M059J (cell line): ENCODE measurements around the gene TRIM69.

- RAMPAGE, long total RNA = no peak
Measured at GRCh38 chr15:43773867-43775131, 2.5 kb downstream of the ELL3 start.

- RAMPAGE, long total RNA = no peak
Measured at GRCh38 chr15:43792420-43792968, 374 bp downstream of the SERF2 start.

- RAMPAGE, long total RNA = no peak
Measured at GRCh38 chr15:43796607-43797403, 3.2 kb downstream of the SERINC4 start.

DNA sequence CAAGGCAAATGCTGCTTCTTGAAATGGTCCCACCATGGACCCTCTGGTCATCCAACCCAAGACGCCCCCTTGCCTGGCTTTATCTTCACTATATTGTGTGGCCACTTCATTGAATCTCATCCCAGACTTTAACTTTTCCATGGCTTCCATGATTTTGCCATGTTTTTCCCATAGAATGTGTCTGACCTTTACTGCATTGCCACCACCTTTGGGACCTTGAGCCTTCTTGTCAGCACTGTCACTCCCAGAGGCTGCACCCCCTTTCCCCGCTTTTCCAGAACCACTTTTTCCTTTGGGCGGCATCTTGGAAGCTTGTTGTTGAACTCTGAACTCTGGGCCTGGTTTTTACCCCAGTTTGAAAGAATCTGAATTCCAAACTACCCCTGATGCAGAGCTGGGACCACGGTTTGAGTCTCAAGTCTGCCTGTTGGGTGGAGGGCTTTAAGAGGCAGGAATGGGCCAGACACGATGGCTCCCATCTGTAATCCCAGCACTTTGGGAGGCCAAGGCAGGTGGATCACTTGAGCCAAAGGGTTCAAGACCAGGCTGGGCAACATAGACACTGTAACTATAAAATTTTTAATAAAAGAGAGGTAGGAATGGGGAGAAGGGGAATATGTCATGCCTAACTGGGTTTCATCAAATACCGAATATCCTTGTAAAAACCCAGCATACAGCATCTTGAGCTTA, 49.3 kb downstream of the WDR76 start:
- RAMPAGE, long total RNA = no peak

- RAMPAGE, long total RNA = no peak
Measured at GRCh38 chr15:43878406-43878978, 51.7 kb downstream of the WDR76 start.

DNA sequence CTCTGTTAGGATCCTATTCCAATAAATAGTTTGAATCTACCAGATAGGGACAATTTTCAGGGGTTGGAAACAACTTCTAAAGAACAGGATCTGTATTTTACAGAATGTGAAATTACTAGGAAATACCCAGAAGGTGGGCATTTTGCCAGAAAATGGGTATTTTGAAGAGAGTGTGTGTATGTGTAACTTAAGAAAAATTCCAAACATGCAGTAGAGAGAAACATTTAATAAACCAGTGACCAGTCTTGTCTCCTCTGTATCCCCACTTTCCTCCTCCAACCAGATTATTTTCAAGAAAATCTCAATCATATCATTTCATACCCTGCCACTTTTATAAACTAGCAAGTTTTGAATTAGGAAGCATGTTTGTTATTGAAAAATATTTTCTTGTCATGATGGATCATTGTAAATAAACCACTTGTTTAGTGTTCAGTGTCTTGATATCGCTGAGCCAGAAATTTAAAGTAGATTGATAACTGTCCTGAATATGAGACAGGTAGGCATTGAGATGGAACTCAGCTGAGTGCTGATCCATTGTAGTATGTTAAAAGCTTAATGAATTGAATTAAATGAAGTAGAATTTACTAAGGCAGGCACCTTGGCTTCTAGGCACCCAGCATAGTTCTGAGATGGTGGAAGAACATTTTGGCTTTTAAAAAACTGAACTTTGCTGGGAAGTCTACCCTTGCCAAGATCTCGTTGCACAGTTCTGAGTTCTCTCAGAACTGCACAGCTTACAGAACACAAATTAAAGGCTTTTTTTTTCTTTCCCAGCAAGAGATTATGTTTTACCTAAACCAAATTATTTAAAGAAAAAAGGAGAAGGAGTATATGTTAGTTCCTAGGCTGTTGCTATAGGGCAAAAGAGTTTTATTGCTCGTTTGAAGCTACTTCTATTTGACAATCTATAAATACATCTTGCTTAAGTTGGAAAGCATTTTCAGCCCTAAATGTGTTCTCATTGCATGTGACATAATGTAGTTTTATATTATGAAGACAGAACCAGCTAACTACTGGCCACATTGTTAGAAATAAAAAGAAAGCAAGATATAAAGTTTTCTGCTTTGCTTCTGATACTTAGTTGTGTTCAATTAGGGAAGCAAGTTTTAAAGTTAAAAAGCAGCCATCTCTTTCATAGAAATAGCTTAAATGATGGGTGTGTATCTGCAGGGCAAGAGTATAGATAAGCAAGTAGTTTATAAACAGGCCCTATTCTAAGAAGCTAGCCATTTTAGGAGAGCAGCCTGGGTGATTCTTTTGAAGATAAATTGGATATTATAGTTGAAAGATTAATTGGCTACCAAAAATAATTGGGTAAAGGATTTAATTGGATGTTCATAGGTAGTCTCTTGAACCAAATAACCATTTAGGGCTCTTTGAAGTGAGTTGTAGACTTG, 5.1 kb downstream of the EIF3J start:
- RAMPAGE, long total RNA = no peak

DNA sequence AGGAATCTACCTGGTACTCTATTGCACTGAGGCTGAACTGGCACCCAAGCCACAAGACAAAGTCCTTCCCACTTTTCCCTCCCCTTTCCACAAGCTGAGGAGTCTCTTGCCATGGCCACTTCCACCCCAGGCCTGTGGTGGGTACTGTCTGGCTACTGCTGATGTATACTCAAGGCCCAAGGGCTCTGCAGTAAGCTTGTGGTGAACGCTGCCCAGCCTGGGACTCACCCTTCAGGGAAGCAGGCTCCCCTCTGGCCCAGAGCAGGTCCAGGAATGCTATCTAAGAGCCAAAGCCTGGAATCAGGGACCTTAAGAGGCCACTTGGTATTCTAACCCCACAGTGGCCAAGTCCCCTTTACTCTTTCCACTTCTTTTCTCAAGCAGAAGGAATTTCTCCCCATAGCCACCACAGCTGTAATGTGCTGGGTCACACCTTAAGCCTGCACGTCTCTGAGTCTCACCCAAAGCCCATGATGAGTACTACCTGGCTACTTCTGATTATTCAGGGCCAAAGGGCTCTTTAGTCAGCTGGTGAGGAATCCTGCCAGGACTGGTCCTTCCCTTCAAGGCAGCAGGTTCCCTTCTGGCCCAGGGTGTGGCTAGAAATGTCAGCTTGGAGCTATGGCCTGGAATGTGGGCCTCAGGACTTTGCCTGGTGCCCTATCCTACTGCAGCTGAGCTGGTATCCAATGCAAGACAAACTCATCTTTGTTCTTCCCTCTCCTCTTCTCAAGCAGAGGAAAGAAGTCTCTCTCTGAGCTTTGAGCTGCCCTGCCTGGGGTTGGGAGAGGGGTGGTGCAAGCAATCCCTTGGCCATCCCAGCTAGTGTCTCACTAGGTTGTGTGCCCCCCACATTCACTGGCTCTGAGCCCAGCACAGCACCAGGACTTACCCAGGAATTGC, 4.0 kb downstream of the PATL2 start:
- RAMPAGE, long total RNA = no peak

DNA sequence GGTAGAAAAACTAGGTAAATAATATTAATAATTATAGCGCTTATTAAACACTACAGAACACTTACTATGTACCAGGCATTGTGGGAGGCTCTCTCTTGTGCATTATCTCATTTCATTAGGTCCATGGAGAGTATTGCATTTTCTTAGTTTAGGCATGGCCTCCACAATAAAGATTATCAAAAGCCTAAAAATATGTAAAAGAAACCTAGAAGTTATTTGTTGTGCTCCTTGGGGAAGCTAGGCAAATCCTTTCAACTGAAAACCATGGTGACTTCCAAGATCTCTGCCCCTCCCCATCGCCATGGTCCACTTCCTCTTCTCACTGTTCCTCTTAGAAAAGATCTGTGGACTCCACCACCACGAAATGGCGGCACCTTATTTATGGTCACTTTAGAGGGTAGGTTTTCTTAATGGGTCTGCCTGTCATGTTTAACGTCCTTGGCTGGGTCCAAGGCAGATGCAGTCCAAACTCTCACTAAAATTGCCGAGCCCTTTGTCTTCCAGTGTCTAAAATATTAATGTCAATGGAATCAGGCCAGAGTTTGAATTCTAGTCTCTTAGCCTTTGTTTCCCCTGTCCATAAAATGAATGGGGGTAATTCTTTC, 990 bp downstream of the PATL2 start:
- RAMPAGE, long total RNA = no peak

- RAMPAGE, long total RNA = no peak
Measured at GRCh38 chr15:44728448-44728564, 8.0 kb upstream of the TRIM69 start.

DNA sequence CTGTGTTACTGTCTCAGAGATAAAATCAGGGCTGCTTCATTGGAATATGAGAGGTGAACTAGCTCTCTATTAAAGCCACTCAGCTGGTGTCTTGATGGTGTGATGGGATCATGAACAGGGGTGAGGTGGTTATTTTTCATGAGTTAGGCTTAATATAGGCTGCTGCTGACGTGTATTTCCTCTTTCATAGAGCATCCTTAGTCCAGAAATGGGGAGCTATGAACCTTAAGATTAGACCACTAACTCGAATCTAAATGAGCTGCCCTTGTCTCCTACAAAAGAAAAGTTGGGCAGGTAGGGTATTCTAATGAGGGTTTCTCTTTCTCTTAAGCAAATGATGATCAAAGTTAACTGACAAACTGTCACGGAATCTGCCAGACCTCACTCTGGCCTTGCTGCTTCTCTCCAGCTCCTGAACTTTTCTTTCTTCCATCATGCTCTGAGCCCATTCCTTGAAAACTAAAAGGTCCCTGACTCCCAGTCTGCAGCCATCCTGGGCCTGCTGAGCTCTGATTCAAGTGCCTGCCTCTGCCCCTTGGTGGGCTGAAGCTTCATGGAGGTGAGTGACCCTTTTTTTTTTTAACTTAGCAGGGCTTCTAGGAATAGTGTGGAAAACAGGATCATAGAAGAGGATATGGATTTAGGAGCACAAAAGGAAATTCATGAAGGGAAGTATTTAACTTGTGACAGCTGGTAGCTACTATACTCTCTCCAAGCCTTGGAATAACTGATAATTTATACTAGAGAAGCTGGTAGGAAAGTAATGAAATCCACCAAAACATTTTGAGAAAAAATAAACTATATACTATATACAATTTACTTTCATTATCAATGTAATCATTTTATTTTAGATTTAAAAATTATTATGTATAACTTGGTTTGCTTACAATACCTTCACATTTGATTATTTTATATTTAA, at the start of gene TRIM69:
TRIM69 (plus strand) TSS at position 377 of the 919 bp plus-strand sequence.
- RAMPAGE, long total RNA = no peak

DNA sequence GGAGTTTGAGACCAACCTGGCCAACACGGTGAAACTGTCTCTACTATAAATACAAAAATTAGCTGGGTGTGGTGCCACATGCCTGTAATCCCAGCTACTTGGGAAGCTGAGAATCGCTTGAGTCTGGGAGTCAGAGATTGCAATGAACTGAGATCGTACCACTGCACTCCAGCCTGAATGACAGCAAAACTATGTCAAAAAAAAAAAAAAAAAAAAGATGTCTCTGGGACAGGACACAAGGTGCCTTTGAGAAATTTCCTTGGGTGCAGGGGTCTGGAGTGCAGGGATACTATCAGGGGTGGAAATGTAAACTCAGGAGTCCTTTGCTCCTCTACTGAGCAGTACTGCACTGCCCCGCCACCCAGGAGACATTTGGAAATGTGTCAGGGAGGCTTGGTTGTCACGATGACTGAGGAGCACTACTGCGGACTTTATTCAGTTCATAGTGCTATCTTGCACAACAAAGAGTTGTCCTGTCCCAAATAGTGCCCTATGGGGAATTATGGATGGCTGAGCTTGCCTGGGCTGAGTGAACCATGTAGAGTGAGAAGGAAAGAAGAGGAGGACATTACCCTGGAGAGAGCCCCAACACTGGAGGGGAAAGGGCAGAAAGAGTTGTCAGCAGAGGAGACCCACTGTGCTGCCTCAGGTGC, 2.6 kb downstream of the SORD start:
- RAMPAGE, long total RNA = no peak

DNA sequence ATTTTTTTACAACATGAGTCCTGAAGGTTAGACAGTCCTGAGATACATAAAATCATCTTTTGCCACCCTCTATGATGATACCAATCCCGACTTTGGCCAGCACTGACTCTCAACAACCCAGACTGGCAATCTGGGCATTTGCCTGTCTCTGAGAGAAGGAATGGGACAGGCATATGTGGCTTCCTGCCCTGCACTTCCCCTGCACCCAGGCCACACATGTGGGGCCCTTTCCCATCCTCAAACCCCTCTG, 17.3 kb downstream of the DUOX2 start:
- RAMPAGE, long total RNA = no peak

DNA sequence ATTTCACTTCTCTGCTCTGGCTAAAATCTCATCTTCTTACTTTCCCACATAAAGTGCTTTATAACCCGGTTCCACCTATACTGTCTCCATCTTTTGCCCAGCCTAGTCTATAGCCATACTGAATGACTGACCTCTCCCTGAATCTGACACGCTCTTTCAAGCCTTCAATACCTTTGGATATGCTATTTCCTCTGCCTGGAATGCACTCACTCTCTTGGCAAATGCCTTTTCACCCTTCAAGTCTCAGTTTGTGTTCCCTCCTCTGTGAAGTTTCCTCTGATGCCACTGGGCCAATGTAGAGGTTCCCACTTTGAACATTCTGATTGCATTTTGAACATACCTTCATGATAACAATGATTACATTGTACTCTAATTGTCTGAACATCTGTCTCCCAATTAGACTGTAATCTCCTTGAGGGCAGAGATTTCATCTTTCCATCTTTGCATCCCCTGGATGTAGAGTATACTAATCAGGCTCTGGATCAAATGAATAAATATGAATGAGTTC, 3.4 kb downstream of the DUOXA1 start:
- RAMPAGE, long total RNA = no peak

GRCh38 chr15:45147853-45148453, 18.2 kb downstream of the DUOX1 start:
- RAMPAGE, long total RNA = no peak

DNA sequence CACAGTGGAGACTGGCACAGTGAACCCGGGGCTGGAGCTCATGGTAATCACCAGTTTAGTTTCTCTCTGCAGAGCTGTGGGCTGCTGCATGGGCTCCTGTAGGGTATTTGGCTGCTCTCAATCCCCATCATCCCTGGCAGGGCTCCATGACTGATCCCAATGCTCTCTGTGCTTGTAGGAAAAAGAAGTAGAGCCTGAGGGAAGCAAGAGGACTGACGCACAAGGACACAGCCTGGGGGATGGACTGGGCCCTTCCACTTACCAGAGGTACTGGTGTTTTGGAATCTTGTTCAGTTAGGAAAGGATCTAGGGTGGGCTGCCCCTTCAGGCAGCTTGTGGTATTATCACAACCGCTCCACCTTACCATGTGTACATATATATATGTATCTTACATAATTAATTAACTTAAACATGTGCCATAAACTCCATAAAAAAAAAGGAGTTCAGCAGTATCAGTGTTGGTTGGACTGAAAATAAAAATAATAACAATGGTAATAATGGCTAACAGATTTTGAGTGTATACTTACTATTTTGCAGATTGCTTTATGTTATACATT, 1.3 kb downstream of the SLC28A2 start:
- RAMPAGE, long total RNA = no peak

DNA sequence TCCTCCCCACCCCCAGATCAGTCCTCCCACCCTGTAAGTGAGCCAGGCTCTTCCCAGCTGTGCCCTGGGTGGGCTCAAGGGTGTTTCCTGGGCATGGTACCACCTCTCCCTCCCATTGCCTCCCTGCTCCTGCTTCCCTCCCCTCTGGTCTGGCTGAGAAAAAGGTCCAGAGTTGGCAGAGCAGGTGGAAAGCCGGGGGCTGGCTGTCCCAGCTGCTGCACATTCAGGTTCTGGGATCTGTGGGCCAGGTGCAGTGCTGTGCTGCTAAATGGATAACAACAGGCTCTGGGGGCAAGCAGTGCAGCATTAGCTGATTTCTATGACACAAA, 24.7 kb downstream of the C15orf48 start:
- RAMPAGE, long total RNA = no peak

GRCh38 chr15:45588039-45589183, 1.2 kb downstream of the BLOC1S6 start:
- RAMPAGE, long total RNA = no peak

GRCh38 chr15:45637360-45637942, 2.6 kb downstream of the SQOR start:
- RAMPAGE, long total RNA = no peak

DNA sequence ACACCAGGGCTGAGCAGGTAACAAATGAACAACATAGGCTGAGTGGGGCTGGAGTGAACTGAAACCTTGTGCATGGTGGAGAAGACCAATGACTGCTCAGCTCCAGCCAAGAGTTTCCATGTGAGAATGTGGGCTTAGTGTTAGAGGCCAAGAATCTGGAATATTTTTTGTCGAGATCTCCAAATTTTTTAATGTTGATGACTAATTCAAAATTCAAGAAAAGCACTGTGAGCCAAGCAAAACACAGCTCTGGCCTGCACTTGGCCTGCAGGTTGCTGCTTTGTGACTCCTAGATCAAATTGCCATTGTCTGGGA, 7.4 kb downstream of the SQOR start:
- RAMPAGE, long total RNA = no peak

DNA sequence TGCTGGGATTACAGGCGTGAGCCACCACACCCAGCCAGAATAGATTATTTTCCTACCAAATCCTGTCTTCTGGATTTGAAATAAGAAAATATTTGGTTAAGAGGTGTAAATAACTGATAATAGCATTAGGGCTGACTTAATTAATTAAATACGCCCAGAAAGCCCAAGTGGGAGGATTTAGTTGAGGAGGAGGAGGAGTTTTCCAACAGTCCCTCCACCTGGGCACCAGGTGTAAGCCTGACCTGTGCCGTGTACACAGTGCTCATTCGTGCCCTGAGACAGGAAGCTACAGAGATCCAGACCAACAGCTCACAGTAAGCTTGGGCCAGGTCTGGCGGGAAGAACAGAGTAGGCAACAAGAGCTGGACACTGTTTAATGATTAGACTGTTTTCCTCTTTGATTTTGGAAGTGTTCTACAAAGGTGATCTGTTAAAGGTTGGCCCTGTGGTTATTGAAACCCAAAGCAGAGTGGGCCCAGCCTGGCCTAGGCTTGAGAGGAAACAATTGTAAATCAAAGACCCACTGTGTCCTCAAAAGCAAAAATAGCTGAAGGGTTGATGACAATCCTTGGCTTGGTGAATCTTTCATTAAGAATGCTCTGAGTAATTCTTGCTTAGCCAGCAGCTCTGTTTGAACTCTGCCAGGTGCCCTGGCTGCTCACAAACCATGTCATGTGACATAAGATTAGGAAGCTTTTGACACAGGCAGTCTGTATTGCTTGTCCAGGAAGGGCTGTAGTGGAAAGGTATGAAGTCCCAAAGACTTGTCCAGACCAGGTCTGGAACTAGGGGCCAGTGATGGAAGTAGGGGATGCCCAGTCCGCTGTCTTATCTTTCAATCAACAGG, 13.8 kb downstream of the SQOR start:
- RAMPAGE, long total RNA = no peak